ENCODE data around the gene ADAMTS7.

DNA sequence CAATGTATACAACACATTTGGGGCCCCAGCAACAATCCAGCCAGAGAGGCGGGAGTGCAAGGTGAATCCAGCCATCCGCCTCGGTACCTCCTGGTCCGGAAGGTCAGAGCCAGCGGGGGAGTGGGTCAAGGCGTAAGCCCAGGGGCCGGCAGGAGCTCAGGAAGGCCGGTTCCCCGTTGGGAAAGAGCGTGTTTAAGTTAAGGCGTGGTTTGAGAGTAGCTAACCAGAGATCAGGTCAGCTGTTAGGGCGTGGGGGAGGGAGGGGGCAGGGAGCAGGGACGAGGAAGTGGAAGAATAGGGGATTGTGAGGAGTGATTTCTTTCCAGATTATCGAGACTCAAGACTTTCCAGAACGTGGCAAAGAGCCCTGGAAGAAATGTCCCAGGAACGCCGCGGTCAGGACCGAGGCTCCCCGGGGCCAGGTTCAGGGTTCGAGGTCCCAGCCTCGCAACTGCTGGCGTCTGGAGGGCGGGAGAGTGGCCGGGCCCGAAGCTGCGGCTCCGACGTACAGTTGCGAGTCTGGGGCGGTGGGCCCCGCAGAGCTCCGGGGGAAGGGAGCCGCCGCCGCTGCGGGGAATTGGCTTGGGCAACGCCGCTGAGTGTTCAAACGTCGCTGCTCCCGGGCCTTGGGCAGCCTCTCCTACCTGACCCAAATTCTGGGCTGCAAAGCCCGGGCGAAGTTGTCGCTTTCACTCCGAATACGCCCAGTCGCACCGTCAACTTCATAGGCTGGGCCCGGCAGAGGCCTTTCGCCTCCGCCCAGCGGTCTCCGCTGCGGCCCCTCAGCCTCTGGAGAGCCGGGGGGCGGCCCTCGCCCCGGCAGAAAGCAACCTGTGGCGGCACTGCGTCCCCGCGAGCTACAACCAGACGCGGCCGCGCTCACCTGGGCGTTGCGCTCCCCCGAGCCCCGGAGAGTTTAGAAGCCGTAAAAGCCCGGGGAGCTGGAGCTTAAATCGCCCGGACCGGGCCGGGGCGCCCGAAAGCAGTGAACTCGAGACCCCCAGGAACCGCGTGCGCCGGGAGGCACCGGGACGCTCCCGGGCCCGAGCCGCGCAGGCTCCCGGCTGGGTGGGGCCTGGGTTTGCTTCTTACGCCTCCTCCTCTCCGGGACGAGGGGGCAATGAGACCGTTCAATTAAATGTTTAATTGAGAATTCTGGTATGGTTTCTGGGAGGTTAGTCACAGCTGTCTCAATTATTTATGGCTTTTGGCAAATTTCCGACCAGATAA, 9.6 kb downstream of the ISL2 start:
- RAMPAGE, long total RNA: no peak
- RRBS, 2 experiments: 6% methylated on average over 59 to 61 of the region's 96 CpGs
CAGE:
- cytosol, long polyA minus RNA: no peak
- cytosol, long polyA plus RNA: no peak
- long polyA plus RNA: no peak
- nucleolus, long total RNA: no peak
- nucleus, long polyA plus RNA: no peak
- nucleus, long total RNA: no peak

- RAMPAGE, long total RNA: no peak
- RRBS, 2 experiments: no CpG with 5 or more reads among the region's 3 CpGs
CAGE:
- cytosol, long polyA minus RNA: no peak
- cytosol, long polyA plus RNA: no peak
- long polyA plus RNA: no peak
- nucleolus, long total RNA: no peak
- nucleus, long polyA plus RNA: no peak
- nucleus, long total RNA: no peak
Measured at GRCh38 chr15:76490096-76490520, 153.5 kb downstream of the ISL2 start.

GRCh38 chr15:76607670-76608135, 271.1 kb downstream of the ISL2 start:
- RAMPAGE, long total RNA: no peak
- RRBS, 2 experiments: no CpG with 5 or more reads among the region's 12 CpGs
CAGE:
- cytosol, long polyA minus RNA: no peak
- cytosol, long polyA plus RNA: no peak
- long polyA plus RNA: no peak
- nucleolus, long total RNA: no peak
- nucleus, long polyA plus RNA: no peak
- nucleus, long total RNA: no peak

DNA sequence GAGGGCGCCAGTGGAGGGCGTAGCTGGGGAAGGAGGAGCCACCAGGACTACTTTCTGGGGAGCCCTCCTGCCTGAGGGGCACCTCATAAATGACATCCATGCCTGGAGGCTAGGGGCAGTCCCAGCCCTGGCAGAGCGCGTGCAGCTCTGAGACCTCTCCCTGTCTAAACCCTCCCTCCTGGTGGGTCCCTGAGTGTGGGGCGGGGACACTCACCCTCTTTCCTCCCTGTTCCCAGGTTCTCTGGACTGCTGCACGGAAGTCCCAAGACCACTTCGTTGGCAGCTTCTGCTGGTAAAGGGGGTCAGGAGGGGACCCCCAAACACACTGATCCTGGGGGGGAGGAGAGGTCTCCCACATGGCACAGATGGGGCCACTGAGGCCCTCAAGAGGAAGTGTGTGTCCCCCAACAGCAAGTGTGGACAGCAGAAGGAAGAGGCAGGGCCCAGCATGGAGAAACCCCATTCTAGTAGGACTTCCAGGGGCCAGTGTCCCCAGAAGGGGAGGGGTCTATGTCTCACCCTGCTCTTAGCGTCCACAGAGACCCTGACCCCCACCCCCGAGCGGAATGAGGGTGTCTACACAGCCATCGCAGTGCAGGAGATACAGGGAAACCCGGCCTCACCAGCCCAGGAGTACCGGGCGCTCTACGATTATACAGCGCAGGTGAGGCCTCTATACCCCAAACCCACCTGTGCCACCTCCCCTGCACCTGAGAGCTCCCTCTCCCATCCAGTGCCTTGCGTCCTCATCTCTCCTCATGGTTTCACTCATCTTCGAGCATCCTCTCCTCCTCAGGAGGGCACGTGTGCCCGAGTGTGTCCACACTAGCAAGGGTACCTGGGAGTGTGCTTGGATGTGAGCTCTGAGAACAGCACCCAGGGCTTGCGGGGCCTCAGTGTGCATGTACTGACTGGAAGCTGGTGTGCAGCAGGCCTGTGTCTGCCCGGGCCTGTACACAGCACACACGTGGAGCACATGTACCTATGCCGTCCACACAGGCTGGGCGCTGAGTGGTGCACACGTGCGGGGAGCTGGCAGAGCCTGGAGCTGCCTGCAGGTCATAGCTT, 35.3 kb downstream of the TSPAN3 start:
- RAMPAGE, long total RNA: no peak
- RRBS, 2 experiments: no CpG with 5 or more reads among the region's 27 CpGs
CAGE:
- cytosol, long polyA minus RNA: no peak
- cytosol, long polyA plus RNA: no peak
- long polyA plus RNA: no peak
- nucleolus, long total RNA: no peak
- nucleus, long polyA plus RNA: no peak
- nucleus, long total RNA: no peak

DNA sequence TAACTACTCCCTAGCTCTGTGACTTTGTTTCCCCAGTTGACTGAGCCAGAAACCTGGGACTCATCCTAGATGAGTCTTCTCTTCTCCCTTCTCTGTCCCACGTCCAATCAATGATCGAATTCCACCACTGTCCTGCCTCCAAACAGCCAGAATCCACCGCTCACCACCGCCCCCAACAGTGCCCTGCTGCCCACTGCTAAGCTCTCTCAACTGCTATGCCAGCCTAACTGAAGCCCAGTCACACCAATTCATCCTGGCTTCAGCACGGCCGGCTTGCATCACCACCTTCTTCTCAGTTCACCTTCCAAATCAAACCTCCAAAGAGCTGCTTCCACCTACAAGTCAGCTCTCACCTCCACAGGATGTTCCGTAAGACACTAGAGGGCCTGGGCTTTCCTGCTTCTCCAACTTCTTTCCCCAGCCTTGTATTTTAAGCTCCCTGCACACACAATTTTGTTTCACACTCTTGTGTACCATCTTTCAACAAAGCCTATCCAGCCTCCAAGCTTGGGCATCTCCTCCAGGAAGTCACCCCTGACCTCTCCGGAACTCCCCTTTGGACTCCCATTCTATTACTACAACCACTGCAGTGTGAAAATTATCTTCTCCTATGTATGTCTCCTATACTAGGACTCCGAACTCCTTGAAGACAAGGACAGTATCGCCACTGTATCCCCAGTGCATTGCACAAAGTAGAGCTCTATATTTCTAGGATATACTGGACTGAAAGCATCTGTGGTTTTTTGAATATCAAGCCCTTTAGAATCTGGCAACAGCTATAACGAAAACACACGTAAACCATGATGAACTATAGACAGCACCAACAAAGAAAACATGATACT, 25.5 kb downstream of the TSPAN3 start:
- RAMPAGE, long total RNA: no peak
- RRBS, 2 experiments: no CpG with 5 or more reads among the region's 12 CpGs
CAGE:
- cytosol, long polyA minus RNA: no peak
- cytosol, long polyA plus RNA: no peak
- long polyA plus RNA: no peak
- nucleolus, long total RNA: no peak
- nucleus, long polyA plus RNA: no peak
- nucleus, long total RNA: no peak

GRCh38 chr15:77415419-77416800, 4.0 kb downstream of the PEAK1 start:
- RAMPAGE, long total RNA: no peak
- RRBS, 2 experiments: no CpG with 5 or more reads among the region's 7 CpGs
CAGE:
- cytosol, long polyA minus RNA: no peak
- cytosol, long polyA plus RNA: no peak
- long polyA plus RNA: no peak
- nucleolus, long total RNA: no peak
- nucleus, long polyA plus RNA: start-site peak on the minus strand at chr15:77415859-77416189, 19 and 20 reads in 2 replicates
- nucleus, long total RNA: no peak

DNA sequence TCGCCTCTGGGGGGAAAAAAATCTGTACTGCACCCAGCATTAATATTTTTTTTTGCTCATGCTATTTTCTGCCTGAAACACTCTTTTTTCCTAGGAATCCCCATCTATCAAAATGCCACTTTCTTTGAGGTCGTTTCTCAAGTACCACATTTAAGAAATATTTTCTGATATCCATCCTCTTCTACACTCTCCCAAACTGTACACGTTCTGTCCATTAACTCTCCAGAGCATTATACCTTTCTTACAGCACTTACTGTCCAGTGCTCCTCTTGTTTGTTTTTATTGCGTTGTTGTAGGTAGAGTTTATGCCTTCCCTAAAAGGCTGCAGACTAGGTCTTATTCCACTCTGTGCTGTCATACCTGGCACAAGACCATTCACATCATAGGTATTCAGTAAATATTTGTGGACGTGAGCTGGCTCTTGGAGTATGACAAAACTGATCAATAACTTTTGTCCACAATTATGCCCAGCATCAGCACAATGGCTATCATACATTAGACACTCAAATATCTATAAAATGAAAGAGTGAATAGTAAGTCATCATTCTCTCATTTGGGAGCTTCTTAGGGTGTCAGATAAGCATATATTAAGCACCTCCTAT, 4.4 kb downstream of the HMG20A start:
- RAMPAGE, long total RNA: no peak
- RRBS, 2 experiments: no CpG with 5 or more reads among the region's 5 CpGs
CAGE:
- cytosol, long polyA minus RNA: no peak
- cytosol, long polyA plus RNA: no peak
- long polyA plus RNA: no peak
- nucleolus, long total RNA: no peak
- nucleus, long polyA plus RNA: no peak
- nucleus, long total RNA: no peak

GRCh38 chr15:77495702-77496350, 75.1 kb downstream of the HMG20A start:
- RAMPAGE, long total RNA: no peak
- RRBS, 2 experiments: no CpG with 5 or more reads among the region's 10 CpGs
CAGE:
- cytosol, long polyA minus RNA: no peak
- cytosol, long polyA plus RNA: no peak
- long polyA plus RNA: no peak
- nucleolus, long total RNA: no peak
- nucleus, long polyA plus RNA: no peak
- nucleus, long total RNA: no peak

DNA sequence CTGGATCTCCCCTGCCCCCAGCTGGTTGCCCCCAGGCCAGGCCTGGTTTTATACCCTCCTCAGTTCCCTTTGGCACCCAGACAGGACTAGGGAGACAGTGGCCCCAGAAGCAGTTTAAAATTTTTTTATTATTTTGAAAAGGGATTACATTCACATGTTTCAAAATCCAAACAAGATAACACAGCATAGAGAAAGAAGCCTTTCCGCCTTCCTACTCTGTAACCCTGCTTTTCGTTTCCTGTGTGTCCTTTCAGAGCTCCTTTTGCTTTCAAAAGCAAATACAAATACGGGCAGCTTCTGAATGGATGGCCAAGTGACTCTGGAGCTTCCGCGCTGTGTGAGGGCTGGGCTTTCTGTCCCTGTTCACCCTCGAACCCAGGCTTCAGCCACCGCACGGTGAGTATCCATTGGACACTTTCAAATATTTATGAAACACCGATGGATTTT, 63.9 kb downstream of the LINGO1 start:
- RAMPAGE, long total RNA: no peak
- RRBS, 2 experiments: no CpG with 5 or more reads among the region's 9 CpGs
CAGE:
- cytosol, long polyA minus RNA: no peak
- cytosol, long polyA plus RNA: no peak
- long polyA plus RNA: no peak
- nucleolus, long total RNA: no peak
- nucleus, long polyA plus RNA: no peak
- nucleus, long total RNA: no peak

DNA sequence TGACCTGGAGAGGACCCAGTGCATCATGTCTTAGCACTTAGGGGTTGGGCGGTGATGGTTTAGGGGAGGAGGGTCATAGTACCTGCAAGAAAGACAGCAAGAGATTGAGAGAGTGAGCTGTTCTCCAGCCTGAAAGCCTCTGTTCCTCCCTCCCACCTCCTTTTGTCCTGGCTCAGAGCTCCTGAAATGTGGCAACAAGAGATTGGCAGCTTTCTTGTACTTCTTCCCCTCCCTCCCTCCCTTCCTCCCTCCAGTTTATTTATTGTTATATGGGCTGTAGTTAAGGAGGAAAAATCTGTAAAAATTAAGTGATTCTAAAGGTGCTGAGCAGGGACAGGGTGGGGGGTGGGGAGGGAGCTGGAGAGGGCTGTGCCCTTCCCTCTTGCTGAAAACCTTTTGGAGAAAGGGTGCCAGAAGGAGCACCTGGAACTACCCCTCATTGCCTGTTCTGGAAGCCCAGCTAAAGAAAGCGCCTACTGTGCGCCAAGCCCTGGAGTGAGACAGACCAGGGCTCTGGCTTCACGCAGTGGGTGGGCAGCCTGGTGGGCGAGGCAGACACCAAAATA, 35.8 kb downstream of the LINGO1 start:
- RAMPAGE, long total RNA: no peak
- RRBS, 2 experiments: no CpG with 5 or more reads among the region's 5 CpGs
CAGE:
- cytosol, long polyA minus RNA: no peak
- cytosol, long polyA plus RNA: no peak
- long polyA plus RNA: no peak
- nucleolus, long total RNA: no peak
- nucleus, long polyA plus RNA: no peak
- nucleus, long total RNA: no peak

- RAMPAGE, long total RNA: no peak
- RRBS, 2 experiments: no CpG with 5 or more reads among the region's 7 CpGs
CAGE:
- cytosol, long polyA minus RNA: no peak
- cytosol, long polyA plus RNA: no peak
- long polyA plus RNA: no peak
- nucleolus, long total RNA: no peak
- nucleus, long polyA plus RNA: no peak
- nucleus, long total RNA: no peak
Measured at GRCh38 chr15:77987218-77987519, 90.3 kb downstream of the TBC1D2B start.

DNA sequence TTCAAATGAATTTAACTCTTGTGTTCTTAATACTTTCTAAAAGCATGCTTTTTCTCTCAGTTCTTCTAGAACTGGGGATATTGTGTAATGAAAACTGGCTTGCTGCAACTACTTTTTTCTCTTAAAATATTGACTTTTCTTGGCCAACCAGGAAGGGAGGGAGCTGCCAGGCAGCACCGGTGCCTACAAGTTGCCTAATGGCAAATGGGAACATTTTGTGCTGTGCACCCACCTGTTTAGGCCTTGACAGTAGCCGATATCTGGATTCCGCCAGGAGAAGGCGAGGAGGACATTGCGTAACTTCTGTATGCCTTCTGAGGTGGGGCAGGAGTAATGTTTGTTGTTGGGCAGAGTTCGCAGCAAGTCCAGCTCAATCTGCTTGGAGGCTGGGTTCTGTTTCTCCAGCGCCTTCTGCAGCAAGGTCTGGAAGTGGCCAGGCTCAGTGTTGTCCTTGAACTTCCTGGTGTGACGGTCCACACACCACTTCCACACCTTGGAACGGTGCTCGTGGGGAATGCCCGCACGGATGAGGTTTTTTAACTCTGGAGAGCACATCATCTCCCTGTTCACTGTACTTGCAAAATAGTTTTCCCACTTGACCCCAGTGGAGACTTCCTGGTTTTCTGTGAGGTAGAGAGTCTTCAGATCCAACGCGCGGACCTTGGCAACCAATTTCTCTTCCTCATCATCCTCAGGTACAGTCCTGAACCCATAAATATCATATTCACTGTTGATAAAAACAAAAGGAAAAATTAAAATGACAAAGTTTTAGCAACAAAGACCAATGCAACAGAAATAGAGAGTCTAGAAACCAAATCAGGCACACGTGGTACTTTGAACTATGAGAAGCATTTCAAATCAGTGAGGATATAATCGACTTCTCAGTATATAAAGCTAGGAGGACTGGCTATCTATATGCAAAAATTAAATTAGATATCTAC, 64.7 kb downstream of the TBC1D2B start:
- RAMPAGE, long total RNA: no peak
- RRBS, 2 experiments: no CpG with 5 or more reads among the region's 17 CpGs
CAGE:
- cytosol, long polyA minus RNA: no peak
- cytosol, long polyA plus RNA: no peak
- long polyA plus RNA: no peak
- nucleolus, long total RNA: no peak
- nucleus, long polyA plus RNA: no peak
- nucleus, long total RNA: no peak

GRCh38 chr15:78016410-78016795, 61.1 kb downstream of the TBC1D2B start:
- RAMPAGE, long total RNA: no peak
- RRBS, 2 experiments: 78 to 97% methylated on average over 2 of the region's 4 CpGs
CAGE:
- cytosol, long polyA minus RNA: no peak
- cytosol, long polyA plus RNA: no peak
- long polyA plus RNA: no peak
- nucleolus, long total RNA: no peak
- nucleus, long polyA plus RNA: no peak
- nucleus, long total RNA: no peak

GRCh38 chr15:78018341-78018841, 59.1 kb downstream of the TBC1D2B start:
- RAMPAGE, long total RNA: no peak
- RRBS, 2 experiments: no CpG with 5 or more reads among the region's 5 CpGs
CAGE:
- cytosol, long polyA minus RNA: no peak
- cytosol, long polyA plus RNA: no peak
- long polyA plus RNA: no peak
- nucleolus, long total RNA: no peak
- nucleus, long polyA plus RNA: no peak
- nucleus, long total RNA: no peak

DNA sequence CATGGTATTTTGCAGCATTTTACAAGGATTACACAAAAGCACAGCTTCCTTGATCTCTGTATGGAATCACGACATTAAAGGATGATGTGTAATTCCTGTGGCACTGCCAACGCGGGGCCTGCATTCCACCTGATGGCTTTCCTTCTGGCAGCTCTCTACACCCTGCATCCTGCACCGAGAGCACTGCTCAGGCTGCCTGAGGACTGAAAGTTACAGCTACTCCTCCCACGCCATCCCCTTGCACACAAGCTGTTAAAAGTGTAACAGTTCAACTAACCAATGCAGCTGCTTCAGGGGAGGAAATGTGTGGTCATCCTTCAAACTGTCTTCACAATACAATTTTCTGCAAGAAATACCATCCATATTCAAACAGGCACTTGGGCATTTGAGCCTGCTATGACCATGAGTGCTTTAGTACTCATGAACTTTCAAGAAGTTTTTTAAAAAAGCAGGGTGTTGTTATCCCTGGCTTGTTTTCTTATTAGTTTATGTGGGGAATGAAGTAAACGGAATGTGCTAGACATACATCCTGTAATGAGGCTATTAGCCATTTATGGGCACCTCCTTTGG, 27.4 kb downstream of the TBC1D2B start:
- RAMPAGE, long total RNA: no peak
- RRBS, 2 experiments: no CpG with 5 or more reads among the region's 6 CpGs
CAGE:
- cytosol, long polyA minus RNA: no peak
- cytosol, long polyA plus RNA: no peak
- long polyA plus RNA: no peak
- nucleolus, long total RNA: no peak
- nucleus, long polyA plus RNA: no peak
- nucleus, long total RNA: no peak

GRCh38 chr15:78209778-78210479, 24.4 kb downstream of the ACSBG1 start:
- RAMPAGE, long total RNA: no peak
- RRBS, 2 experiments: no CpG with 5 or more reads among the region's 8 CpGs
CAGE:
- cytosol, long polyA minus RNA: no peak
- cytosol, long polyA plus RNA: no peak
- long polyA plus RNA: no peak
- nucleolus, long total RNA: no peak
- nucleus, long polyA plus RNA: no peak
- nucleus, long total RNA: no peak

GRCh38 chr15:78374641-78375536, 34.7 kb downstream of the CRABP1 start:
- RAMPAGE, long total RNA: no peak
- RRBS, 2 experiments: no CpG with 5 or more reads among the region's 10 CpGs
CAGE:
- cytosol, long polyA minus RNA: no peak
- cytosol, long polyA plus RNA: no peak
- long polyA plus RNA: no peak
- nucleolus, long total RNA: no peak
- nucleus, long polyA plus RNA: no peak
- nucleus, long total RNA: no peak

DNA sequence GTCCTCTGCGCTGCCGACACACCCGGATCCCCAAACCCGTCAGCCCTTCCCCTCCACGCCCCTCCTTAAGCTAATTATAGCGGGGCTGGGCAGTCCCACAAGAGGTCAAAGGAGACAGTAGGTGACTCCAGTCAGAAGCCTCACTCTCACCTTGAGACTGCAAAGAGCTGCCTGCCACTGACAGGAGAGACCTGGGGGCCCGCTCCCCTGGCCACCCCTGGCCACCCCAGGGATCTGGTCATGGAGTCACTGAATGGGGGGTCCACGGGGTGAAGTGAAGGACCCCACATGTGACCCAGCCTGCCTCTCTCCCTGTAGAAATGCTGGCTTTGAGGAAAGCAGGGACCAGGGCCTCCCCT, 31.1 kb downstream of the ADAMTS7 start:
- RAMPAGE, long total RNA: no peak
- RRBS, 2 experiments: no CpG with 5 or more reads among the region's 8 CpGs
CAGE:
- cytosol, long polyA minus RNA: no peak
- cytosol, long polyA plus RNA: no peak
- long polyA plus RNA: no peak
- nucleolus, long total RNA: no peak
- nucleus, long polyA plus RNA: no peak
- nucleus, long total RNA: no peak

GRCh38 chr15:78811093-78811843, at the start of gene ADAMTS7:
TSS of gene ADAMTS7 (minus strand) at chr15:78811464.
- RAMPAGE, long total RNA: no peak
- RRBS, 2 experiments: 2% methylated on average over 38 to 40 of the region's 77 CpGs
CAGE:
- cytosol, long polyA minus RNA: no peak
- cytosol, long polyA plus RNA: no peak
- long polyA plus RNA: no peak
- nucleolus, long total RNA: no peak
- nucleus, long polyA plus RNA: no peak
- nucleus, long total RNA: no peak

DNA sequence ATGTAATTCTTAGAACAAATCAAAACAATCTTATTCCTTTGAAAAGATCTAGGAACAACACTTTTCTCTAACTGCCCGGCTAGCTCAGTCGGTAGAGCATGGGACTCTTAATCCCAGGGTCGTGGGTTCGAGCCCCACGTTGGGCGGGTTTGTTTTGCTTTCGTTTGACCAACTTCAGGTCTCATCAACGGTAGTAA, 12.3 kb upstream of the MORF4L1 start:
- RAMPAGE, long total RNA: no peak
- RRBS, 2 experiments: no CpG with 5 or more reads among the region's 8 CpGs
CAGE:
- cytosol, long polyA minus RNA: no peak
- cytosol, long polyA plus RNA: no peak
- long polyA plus RNA: no peak
- nucleolus, long total RNA: no peak
- nucleus, long polyA plus RNA: no peak
- nucleus, long total RNA: no peak